Breast epithelium (tissue), 2 donors: ENCODE measurements around the genes MTERF1 and CALCR.

DNA sequence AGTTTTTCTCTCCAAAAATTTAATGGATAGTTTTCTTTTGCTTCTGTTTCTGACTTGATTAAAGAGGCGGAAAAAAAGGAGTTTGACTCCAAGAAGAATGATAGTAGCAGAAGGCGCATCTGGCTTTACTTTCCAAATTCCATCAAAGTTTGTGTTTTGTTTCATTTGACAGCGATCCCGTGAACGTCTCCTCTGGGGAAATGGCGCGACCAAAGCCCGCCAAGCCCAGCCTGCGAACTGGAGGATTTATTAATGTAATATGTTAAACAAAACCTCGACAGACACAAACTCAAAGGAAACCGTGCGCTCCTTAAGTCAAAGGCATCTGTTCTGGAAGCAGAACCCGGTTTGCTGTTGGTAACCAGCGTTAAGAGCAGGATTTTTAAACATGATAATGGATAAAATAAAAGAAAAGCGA is 564 bp upstream of the FZD1 start:
- PRO-cap: no peak
- RAMPAGE, long total RNA, 2 experiments: no peak in any of the 2 experiments

DNA sequence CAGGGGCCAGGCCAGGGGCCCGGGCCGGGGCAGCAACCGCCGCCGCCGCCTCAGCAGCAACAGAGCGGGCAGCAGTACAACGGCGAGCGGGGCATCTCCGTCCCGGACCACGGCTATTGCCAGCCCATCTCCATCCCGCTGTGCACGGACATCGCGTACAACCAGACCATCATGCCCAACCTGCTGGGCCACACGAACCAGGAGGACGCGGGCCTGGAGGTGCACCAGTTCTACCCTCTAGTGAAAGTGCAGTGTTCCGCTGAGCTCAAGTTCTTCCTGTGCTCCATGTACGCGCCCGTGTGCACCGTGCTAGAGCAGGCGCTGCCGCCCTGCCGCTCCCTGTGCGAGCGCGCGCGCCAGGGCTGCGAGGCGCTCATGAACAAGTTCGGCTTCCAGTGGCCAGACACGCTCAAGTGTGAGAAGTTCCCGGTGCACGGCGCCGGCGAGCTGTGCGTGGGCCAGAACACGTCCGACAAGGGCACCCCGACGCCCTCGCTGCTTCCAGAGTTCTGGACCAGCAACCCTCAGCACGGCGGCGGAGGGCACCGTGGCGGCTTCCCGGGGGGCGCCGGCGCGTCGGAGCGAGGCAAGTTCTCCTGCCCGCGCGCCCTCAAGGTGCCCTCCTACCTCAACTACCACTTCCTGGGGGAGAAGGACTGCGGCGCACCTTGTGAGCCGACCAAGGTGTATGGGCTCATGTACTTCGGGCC is 1.0 kb downstream of the FZD1 start:
- PRO-cap: no peak
- RAMPAGE, long total RNA, 2 experiments: no peak in any of the 2 experiments

- PRO-cap: no peak
- RAMPAGE, long total RNA, 2 experiments: no peak in any of the 2 experiments
These were observed 301.6 kb downstream of the FZD1 start for GRCh38 chr7:91565770-91566242.

GRCh38 chr7:91880372-91881316 is at the start of gene MTERF1:
Gene MTERF1, minus strand, starts transcription at chr7:91880702.
- PRO-cap: bidirectional peak, plus-strand start at chr7:91880804, minus-strand start at chr7:91880684
- RAMPAGE, long total RNA, 2 experiments: start-site peak on the minus strand in 2 of 2 experiments, at chr7:91880669-91880727 at its widest, 45 to 56 reads per replicate

DNA sequence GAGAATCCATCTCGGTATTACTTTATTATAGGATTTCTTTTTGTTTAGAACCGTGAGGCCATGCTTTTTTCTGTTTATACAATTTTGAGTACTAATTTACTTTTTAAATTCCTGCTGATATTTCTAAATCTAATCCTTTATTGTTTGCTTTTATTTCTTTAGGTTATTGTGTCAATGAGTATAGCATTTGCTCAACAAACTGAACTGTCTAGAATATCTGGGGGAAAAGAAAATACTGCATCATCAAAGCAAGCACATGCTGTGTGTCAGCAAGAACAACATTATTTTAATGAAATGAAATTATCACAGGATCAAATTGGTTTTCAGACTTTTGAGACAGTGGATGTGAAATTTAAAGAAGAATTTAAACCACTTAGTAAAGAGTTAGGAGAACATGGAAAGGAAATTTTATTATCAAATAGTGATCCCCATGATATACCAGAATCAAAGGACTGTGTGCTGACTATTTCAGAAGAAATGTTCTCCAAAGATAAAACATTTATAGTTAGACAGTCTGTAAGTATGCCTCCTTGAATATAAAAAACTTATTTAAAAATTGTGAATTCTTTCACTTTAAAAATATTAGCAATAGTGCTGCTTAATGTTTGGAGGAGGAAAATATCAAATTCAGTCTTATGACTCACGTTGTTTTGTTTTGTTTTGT is 95.9 kb downstream of the CYP51A1 start:
- PRO-cap: no peak
- RAMPAGE, long total RNA, 2 experiments: no peak in any of the 2 experiments

DNA sequence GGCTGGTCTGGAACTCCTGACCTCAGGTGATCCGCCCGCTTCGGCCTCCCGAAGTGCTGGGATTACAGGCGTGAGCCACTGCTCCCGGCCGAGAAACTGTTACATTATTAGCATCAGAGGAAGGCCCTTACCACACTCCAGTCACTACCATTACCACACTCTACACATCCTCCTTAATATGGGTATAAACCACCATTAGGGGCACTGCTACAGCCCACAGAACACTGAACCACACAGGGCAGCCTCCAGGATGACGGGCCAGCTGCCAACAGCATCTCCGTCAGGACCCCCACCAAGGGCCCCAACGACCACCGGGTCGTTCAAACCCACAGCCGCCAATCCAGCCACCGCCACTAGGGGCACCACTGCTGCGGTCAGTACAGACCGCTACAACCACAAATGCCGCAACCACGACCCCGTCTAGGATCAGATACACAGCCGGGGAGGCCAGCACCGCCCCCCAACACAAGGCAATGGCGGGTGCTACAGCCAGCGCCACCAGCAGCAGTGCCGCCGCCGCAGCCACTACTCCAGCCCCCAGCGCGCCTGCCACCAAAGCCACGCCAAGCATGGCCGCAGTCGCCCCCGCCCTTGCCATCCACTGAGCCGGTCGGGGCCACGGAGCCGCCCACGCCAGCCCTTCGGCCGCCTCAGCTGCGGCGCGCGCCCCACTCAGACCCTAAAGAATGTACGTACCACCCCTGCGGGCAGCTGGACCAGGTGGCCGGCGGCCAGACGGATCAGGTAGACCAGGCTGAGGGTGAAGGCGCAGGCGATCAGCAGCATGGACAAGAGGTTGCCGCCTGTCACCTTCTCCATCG is 590 bp downstream of the CYP51A1 start:
- PRO-cap: no peak
- RAMPAGE, long total RNA, 2 experiments: no peak in any of the 2 experiments

- PRO-cap: no peak
- RAMPAGE, long total RNA, 2 experiments: no peak in any of the 2 experiments
These were observed 990 bp downstream of the KRIT1 start for GRCh38 chr7:92244674-92245174.

- PRO-cap: no peak
- RAMPAGE, long total RNA, 2 experiments: no peak in any of the 2 experiments
These were observed 82.5 kb upstream of the GATAD1 start for GRCh38 chr7:92364505-92365525.

GRCh38 chr7:92481166-92481892 is 3.6 kb upstream of the ERVW-1 start:
- PRO-cap: no peak
- RAMPAGE, long total RNA, 2 experiments: no peak in any of the 2 experiments

GRCh38 chr7:92759514-92760091 is 76.8 kb downstream of the CDK6 start:
- PRO-cap: no peak
- RAMPAGE, long total RNA, 2 experiments: no peak in any of the 2 experiments

GRCh38 chr7:92833237-92834016 is 2.9 kb downstream of the CDK6 start:
- PRO-cap: no peak
- RAMPAGE, long total RNA, 2 experiments: no peak in any of the 2 experiments

DNA sequence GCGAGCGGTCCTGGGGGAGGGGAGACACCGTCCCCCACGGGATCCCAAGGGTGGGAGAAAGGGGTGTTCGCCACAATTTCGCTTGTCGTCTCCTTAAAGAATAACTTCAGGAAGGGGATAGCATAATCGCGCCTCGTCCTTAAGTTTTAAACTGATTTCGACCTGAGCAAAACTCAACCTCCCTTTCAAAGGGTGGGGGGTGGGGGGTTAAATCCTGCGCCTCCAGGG is 2.0 kb downstream of the CDK6 start:
- PRO-cap: no peak
- RAMPAGE, long total RNA, 2 experiments: no peak in any of the 2 experiments

DNA sequence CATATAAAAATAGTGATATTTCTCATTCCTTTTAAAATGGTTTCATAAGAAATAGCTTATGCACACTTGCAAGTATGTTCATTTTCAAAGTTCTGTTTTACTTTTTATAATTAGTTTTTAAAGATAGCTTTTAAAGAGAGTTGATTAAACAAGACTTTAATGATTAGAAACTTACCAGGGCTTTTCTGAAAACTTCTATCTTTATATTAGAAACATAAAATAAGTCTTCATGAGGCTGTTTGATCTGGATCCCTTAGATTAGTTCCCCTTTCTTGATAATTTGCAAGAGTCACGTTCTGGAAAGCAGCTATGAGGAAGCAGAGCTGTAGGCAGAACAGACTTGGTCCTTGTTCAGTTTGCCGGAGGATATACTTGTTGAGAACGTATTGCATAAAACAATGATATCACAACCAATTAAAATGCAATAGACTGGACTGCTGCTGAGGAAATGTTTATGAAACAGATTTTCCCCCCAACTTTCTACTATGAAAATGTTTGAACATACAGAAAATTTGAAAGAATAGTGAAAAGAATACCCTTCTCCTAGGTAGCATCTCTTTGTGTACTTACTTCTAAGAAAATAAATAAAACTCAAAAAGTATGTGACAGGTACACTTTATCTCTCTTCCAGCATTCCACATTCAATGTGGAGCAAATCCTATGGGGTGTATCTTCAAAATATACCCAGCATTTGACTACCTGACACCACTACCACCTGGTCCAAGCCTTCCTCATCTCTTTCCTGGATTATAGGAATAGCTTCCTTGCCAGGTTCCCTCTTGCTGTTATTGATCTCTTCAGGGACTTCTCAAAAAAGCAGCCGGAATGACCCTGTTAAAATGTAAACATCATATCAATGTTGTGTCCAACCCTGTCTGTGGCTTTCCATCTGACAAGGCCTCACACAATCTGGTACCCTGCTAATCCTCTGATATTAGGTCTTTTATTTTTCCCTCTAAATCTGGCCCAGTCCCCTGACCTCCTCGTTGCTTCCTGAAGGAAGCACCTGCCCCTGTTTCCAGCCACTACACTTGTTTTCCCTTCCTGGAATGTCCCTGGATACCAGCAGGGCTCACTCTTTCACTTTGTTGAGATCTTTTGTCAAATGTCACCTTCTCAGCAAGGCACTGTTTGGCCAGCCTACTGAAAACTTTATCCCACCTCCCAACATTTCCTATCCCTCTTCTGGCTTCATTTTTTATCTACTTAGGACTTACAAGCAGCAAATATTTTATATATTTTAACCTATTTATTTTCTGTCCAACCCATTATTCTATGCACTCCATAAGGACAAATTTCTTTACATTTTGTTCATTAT is 2.5 kb downstream of the SAMD9L start:
- PRO-cap: no peak
- RAMPAGE, long total RNA, 2 experiments: no peak in any of the 2 experiments

DNA sequence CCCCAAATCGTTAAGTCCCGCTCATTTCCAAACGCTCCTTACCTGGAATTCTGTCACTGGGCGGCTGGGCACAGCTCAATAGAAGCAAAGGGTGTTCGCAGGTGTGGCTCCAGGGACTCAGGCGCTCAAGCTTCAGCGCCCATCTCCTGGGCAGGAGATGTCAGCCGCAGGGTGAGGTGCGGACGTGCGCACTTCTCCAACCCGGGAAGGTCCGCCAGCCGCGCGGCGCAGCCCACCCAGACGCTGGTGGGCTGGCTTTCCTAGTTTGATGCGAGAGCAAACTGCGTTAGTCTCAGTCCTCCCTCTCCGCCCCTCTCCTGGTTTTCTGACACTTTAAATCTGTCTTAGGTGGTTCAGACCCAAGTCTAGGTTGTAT is 289 bp downstream of the CALCR start:
- PRO-cap: no peak
- RAMPAGE, long total RNA, 2 experiments: no peak in any of the 2 experiments

- PRO-cap: unidirectional peak, minus-strand start at chr7:93574724
- RAMPAGE, long total RNA, 2 experiments: no peak in any of the 2 experiments
These were observed at the start of gene CALCR for GRCh38 chr7:93574623-93575009. Gene CALCR, minus strand, starts transcription at chr7:93574724.

GRCh38 chr7:93793152-93793430 is 97.5 kb downstream of the TFPI2 start:
- PRO-cap: no peak
- RAMPAGE, long total RNA, 2 experiments: no peak in any of the 2 experiments

DNA sequence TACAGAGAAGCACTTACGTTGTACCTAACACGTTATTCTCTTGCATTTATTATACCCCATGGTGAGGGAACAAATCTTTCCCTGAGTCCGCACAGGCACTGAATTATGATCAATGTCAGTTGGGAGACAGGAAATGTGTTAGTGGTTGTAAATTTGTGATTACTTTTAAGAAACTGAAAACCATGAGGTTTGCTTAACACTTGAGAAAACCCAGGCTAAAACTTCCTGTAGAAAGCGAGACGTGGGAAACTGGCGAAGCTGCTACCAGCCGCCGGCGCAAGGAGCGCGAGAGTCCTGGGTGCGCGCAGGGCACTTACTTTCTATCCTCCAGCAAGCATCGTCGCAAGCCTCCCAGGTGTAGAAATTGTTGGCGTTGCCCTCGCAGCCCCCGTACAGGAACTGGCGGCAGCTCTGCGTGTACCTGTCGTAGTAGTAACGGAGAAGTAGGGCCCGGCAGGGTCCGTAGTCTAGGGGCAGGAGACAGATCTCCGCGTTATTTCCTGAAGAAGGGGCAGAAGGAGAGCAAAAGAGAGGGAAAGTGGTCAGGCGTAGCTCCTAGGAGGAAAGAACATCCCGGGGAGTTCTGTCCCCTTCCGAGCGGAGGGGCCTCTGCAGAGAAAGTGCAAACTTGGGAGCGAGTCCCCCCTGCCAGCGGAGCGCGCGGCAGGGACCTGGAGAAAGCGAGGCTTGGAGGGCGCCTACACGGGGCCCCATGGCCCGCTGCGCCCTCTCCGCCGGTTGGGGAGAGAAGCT is 557 bp downstream of the TFPI2 start:
- PRO-cap: no peak
- RAMPAGE, long total RNA, 2 experiments: no peak in any of the 2 experiments

GRCh38 chr7:94050048-94050426 is 45.9 kb upstream of the BET1 start:
- PRO-cap: no peak
- RAMPAGE, long total RNA, 2 experiments: no peak in any of the 2 experiments

DNA sequence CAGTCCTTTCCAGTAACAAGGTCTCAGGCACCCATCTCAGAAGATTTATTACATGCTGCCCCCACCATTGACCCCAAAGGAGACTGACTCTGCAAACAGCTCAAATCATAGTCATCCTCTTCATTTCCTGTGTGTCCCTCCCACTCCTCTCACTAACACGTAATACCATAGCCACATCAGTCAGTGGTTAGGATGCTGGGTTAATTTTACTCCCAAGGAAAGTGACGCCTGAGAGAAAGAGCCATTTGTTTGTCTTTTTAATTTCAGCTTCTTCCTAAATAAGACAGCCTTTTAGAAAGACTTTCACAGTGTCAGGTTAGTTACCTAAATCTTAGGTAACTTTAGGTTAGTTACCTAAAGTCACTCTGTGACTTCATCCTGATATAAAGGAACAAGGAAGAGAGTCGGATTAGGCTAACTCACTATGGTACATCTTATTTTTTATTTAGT is 56.7 kb upstream of the BET1 start:
- PRO-cap: no peak
- RAMPAGE, long total RNA, 2 experiments: no peak in any of the 2 experiments

GRCh38 chr7:94324375-94324696 is 70.4 kb upstream of the COL1A2 start:
- PRO-cap: no peak
- RAMPAGE, long total RNA, 2 experiments: no peak in any of the 2 experiments